Osteoblast (primary cell): Measurements from ENCODE around the gene OR5P3.

DNA sequence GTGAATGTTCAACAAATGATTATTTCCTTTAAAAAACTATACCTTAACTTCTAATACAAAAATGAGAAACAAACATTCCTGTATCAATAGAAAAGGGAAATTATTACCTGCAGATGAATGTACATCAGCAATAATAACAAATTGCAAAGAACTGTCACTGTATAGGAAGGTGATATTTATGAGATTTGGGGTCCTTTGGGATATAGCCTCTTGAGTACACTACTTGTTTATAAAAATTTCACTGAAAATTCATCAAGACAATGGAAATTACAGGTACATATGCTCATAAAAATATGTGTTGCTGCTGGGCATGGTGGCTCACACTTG, at the start of gene OR5P3:
Gene OR5P3, minus strand, starts transcription at position 124 of the 327 bp plus-strand sequence.
- CAGE, long polyA plus RNA = no peak

- CAGE, long polyA plus RNA = no peak
- RRBS = no CpG with 5 or more reads among the region's 14 CpGs
Measured at GRCh38 chr11:8035037-8035940, 45.7 kb upstream of the TUB start.

DNA sequence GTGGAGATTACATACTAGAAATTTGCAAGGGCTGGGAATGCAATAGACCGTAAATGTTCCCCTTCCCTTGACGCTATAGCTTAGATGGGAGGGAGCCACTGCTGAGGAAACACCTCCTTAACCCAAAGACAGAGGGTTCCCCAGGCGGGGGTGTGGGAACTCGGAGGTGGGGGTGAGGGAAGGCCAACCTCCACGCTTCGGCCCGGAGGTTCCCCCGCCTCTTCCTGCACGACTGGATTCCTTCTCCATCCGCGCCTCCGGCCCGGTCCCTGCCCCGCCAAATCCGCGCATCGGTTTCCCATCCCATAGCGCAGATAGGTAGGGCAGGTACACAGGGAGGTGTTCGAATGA, 417 bp upstream of the TUB start:
- CAGE, long polyA plus RNA = no peak
- RRBS = 2% methylated on average over 6 of the region's 19 CpGs

GRCh38 chr11:8485912-8486753, 107.9 kb downstream of the STK33 start:
- CAGE, long polyA plus RNA = no peak

GRCh38 chr11:8653936-8654797, 28.3 kb downstream of the TRIM66 start:
- CAGE, long polyA plus RNA = no peak
- RRBS = no CpG with 5 or more reads among the region's 7 CpGs

- CAGE, long polyA plus RNA = no peak
- RRBS = no CpG with 5 or more reads among the region's 9 CpGs
Measured at GRCh38 chr11:8691779-8692194, 9.2 kb downstream of the RPL27A start.

- CAGE, long polyA plus RNA = no peak
- RRBS = 83% methylated on average over 4 of the region's 21 CpGs
Measured at GRCh38 chr11:8715346-8716055, 32.9 kb downstream of the RPL27A start.

DNA sequence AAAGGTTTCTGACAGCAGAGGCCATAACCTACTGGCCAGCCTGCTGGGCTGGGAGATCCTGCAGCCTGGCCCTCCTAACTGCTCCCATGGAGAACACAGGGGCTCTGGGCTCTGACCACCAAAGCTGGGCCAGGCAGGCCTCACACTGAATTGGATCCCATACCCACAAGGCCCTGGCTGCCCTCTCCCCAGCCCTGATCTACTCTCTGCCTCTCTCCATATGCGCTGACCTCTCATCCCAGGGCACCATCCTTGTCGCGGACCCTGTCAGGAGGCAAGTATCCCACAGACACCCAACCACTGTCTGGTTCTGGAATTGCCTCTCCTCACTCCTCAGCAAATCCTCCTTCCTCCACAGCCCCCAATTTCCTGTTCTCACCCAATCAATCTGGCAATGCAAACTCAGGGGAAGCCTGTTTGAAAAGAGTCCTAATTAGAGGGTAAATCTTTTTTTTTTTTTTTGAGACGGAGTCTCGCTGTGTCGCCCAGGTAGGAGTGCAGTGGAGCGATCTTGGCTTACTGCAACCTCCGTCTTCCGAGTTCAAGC, 33.7 kb downstream of the RPL27A start:
- CAGE, long polyA plus RNA = no peak
- RRBS = no CpG with 5 or more reads among the region's 9 CpGs

DNA sequence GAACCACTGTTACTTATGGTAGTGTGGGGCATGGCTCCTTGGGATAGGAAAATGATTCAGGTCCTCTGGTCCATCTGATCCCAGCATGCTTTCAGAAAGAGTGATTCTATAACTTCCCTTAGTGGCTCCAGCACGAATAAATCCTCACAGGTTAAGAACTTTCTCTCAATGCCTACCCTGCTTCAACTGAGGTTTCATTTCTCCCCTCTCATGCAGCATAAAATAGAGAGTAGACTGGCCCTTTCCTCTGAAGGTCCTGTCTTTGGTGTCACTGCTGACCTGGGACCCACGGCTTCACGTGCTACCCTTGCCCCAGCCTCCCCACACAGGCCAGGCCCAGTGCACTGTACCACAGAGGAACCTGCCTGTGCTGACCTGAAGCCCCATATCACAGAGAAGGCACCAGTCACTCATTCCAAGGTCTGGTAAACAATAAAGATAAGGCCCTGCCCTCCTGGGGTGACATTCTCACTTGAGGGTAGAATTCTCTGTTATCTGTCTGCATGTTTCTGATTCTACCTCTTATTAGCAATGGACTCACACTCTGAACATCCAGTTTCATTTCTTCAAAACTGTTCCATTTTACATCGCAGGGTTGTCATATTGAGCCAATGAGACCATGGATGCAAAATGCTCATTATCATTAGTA, 51.2 kb downstream of the RPL27A start:
- CAGE, long polyA plus RNA = no peak
- RRBS = no CpG with 5 or more reads among the region's 4 CpGs

- CAGE, long polyA plus RNA = no peak
- RRBS = no CpG with 5 or more reads among the region's 15 CpGs
Measured at GRCh38 chr11:8766172-8767441, 43.9 kb downstream of the DENND2B start.

GRCh38 chr11:8768453-8769370, 41.8 kb downstream of the DENND2B start:
- CAGE, long polyA plus RNA = no peak
- RRBS = no CpG with 5 or more reads among the region's 5 CpGs

DNA sequence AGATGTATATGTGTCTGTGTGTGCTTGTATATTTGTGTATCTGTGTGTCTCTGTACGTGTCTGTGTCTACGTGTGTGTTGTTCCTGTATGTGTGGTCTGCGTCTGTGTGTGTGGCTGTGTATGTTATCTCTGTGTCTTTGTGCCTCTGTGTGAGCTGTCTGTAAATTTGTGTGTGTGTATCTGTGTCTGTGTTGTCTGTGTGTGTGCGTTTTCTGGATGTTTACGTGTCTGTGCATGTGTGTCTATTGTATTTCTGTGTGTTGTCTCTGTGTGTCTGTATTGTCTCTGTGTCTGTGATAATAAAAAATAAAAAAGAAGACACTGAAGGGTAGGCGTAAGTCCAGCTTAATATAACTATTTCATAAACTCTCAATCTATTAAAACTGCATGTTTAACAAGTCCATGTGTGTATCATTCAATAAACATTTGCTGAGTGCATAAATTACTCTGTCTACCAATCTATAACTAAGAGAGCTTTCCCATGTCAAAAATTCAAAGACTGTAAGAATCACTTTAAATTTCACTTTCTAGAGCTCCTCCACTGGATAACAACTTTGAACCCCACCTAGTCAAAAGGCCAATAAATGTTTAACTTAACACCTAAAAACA, 79.4 kb downstream of the DENND5A start:
- CAGE, long polyA plus RNA = no peak
- RRBS = no CpG with 5 or more reads among the region's 6 CpGs

DNA sequence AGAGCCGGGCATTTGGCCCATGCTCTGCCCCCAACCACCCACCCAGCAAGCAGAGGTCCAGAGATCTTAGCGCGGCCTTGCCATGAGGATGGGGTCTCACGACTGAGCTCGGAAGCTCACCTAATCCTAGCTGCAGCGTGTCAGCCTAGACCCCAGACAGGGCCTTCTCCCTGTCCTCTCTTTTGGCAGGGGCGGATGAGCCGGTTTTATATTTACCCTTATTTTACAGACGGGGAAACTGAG, 374 bp upstream of the DENND5A start:
- CAGE, long polyA plus RNA = no peak
- RRBS = 3% methylated on average over 1 of the region's 9 CpGs

GRCh38 chr11:9364038-9365131, 20.1 kb upstream of the IPO7 start:
- CAGE, long polyA plus RNA = no peak
- RRBS = 1% methylated on average over 12 of the region's 69 CpGs

GRCh38 chr11:9410403-9410896, 26.0 kb downstream of the IPO7 start:
- CAGE, long polyA plus RNA = no peak
- RRBS = no CpG with 5 or more reads among the region's 2 CpGs

- CAGE, long polyA plus RNA = no peak
- RRBS = 5% methylated on average over 2 of the region's 8 CpGs
Measured at GRCh38 chr11:9572670-9572836, 917 bp upstream of the WEE1 start.

DNA sequence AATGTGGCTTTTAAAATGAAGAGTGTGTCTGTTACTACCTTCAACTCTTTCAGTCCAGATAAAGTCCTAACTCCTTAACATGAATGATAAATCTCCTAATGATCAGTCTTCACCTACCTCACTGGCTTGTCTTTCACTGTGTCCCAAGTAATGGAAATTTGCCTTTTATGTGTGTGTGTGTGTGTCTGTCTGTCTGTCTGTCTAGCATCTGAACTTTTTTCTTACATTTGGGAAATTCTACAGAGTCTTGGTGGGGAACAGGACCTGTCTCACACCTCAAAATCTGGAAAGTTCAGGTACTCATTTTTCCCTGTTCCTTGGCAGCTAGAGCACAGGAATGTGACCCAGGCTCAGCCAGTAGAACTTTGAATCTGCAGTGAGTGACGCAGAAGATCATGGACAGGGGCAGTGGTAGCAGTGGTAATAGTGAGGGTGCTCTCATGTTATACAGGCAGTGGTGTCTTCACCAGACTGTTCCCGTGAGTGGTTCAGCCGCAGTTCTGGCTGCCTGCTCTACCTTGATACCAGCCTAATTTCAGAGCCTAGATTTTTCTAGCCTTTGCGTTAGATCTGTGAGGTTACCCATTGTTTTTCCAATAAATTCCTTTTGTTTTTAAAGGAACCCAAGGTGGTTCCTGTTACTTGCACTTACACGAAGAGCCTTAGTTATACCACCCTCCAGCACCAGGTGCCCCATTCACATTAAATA, 47.5 kb downstream of the SWAP70 start:
- CAGE, long polyA plus RNA = no peak
- RRBS = no CpG with 5 or more reads among the region's 5 CpGs

- CAGE, long polyA plus RNA = no peak
- RRBS = no CpG with 5 or more reads among the region's 2 CpGs
Measured at GRCh38 chr11:9852377-9853053, 188.6 kb downstream of the SWAP70 start.

GRCh38 chr11:10209284-10209794, 84.7 kb downstream of the SBF2 start:
- CAGE, long polyA plus RNA = no peak
- RRBS = no CpG with 5 or more reads among the region's 5 CpGs

DNA sequence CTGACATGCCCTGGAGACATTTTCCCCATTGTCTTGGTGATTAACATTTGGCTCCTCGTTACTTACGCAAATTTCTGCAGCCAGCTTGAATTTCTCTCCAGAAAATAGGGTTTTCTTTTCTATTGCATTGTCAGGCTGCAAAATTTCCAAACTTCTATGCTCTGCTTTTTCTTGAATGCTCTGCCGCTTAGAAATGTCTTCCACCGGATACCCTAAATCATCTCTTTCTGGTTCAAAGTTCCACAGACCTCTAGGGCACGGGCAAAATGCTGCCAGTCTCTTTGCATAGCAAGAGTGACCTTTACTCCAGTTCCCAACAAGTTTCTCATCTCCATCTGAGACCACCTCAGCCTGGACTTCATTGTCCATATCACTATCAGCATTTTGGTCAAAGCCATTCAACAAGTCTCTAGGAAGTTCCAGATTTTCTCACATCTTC, 74.5 kb downstream of the SBF2 start:
- CAGE, long polyA plus RNA = no peak
- RRBS = no CpG with 5 or more reads among the region's 5 CpGs